Tongue (tissue), 2 donors: ENCODE measurements around the gene LEMD1.

DNA sequence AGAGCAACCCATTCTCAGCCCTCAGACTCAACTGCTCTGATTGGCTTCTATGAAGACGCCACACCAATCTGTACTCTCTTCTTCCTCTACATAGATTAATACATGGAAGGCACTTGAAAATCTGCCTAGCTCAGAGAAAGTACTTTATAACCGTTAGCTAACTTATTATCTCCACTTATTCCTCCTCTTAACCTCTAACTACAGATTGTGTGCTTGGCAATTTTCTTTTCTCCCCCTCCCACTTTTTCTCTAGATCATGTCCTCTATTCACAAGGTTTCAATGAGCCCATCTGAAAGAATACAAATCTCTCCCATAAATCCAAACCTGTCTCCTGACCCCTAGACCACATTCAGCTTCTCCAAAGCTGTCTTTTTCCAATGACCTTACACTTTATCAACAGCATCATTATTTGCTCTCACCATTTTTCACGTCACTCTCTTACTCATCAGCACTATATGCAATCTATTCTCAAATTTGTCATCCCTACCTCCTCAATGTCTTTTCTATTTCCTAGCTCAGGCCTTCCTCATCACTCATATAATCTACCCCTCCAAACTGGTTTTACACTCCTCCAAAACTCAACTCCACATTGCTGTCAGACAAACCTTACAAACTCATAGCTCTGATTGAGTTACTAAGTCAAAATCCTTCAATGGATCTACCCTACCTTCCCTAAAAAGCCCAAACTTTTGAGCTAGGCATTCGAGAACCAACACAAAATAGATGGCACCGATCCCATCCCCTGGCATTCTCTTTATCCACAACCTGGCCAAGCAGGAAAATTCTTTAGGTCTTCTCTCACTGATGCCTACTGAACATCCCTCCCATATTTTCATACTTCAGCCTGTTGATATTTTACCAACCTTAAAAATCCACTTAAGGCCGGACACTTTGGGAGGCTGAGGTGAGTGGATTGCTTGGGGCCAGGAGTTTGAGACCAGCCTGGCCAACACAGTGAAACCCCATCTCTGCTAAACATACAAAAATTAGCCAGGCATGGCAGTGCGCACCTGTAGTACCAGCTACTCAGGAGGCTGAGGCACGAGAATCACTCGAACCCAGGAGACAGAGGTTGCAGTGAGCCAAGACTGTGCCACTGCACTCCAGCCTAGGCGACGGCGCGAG lies 1.8 kb downstream of the RBBP5 start:
- RAMPAGE, long total RNA, result no peak

DNA sequence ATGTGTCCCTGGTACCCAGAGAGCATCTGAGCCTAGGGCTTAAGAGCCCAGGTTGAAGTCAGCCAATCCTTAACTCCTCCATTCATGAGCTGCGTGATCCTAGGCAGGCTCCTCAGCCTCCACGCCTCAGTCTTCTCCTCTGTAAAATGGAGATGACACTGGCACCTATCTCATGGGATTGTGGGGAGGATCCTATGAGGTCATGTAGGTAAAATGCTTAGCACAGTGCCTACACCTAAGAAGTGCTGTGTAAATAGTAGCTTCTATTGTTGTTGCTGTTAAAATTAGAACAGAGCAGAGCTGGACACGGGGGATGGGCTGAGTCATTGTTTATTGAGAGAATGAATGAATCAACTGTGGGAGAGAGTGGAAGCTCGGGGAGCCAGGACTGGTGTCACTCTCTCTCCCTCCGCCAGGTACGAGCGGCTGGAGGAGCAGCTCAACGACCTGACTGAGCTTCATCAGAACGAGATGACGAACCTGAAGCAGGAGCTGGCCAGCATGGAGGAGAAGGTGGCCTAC lies 43.0 kb downstream of the TMCC2 start:
- RAMPAGE, long total RNA, result no peak

GRCh38 chr1:205343691-205344709 lies 12.7 kb downstream of the KLHDC8A start:
- RAMPAGE, long total RNA, result no peak

DNA sequence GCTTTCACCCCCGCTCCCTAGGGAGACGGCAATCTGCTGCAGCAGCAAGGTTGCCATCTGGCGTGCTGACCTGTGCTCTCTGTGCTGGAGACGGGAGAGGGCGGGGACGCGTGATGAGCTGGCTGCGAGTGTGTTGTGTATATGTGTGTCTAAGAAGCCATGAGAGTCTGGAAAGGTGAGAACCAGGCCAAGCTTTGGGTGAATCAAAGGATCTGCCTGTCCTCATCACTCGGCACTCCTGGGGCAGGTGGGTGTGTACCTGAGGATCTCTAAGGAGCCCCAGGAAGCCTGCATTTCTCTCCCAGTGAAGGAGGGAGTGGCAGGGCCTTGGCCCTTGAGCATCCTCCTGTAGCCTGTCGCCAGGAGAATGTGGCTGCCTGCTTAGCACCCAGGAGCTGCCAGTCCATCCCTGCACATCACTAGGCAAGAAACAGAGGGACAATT lies 4.2 kb downstream of the KLHDC8A start:
- RAMPAGE, long total RNA, result no peak

- RAMPAGE, long total RNA, result no peak
These were observed at the start of gene LEMD1 for GRCh38 chr1:205421584-205422471. LEMD1 (minus strand) TSS chr1:205422056.

GRCh38 chr1:205448732-205449593 lies 6.9 kb downstream of the BLACAT1 start:
- RAMPAGE, long total RNA, result no peak

GRCh38 chr1:205543247-205544445 lies 25.2 kb upstream of the MFSD4A start:
- RAMPAGE, long total RNA, result no peak

DNA sequence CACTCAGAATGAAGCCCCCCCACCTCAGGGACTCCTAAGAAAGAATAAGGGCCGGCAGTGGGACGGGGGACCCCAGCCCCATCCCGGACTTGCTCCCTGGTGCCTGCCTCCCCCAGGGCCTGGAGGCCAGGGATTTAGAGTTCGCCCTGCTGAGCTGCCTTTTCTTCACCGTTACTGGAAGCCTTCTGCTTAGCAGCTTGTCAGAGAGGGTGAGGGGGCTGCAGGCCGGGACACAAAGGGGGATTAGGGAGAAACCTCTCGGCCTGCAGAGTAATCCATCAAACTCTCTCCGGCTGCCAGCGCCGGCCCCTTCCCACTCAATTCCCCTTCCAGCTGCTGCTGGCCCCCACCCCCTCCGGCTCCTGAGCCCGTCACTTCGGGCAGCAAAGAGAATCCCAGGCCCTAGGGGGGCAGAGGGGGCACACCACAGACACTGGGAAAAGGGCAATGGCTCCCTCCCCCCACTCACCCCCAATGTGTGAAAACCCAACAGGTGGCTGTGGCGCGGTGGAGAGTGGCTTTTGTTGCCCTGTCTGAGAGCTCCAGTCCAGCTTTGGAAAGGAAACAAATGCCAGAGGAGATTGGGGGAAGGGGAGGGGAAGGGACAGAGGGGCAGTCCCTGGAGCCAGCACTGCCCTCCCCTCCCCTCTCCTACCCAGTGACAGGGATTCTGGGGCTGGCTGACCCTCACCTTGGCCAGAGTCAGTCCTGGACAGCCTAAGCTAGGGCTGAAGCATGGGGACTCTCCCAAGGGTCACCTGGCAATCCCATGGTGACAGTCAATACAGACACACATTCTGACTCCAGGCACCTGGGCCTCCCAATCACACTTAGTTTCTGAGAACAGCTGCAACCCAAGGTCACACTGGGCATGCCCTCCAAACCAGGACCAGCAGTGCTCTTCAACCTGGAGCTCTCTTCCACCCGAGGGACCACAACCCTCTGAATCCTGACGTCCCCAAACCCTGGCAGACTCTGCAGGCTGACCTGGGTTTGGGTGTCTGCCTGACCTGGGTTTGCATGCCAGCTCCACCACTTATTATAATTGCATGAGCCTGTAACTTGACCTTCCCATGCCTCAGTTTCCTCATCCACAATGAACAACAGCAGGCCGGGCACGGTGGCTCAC lies 9.5 kb downstream of the SLC45A3 start:
- RAMPAGE, long total RNA, result no peak

DNA sequence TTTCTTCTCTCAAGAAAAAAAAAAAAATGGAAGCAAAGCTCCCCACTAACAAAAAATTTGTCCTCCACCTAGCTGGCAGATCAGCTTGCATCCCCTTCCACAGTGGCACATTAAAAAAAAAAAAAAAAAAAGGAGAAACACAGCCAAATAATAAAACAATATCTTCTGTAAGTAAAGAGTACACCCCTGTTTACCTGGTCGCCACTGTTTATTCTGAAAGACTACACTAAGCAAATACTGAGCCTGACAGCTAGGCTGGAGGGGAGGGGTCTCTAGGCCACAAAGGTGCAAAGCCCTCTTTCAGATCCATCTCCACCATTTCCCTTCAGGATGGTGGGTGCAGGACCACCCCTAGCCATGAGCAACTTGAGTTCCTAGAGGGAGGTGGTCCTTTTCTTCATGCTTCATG lies 22.7 kb upstream of the SLC45A3 start:
- RAMPAGE, long total RNA, result no peak

- RAMPAGE, long total RNA, result no peak
These were observed 33.2 kb upstream of the SLC45A3 start for GRCh38 chr1:205713164-205714191.

DNA sequence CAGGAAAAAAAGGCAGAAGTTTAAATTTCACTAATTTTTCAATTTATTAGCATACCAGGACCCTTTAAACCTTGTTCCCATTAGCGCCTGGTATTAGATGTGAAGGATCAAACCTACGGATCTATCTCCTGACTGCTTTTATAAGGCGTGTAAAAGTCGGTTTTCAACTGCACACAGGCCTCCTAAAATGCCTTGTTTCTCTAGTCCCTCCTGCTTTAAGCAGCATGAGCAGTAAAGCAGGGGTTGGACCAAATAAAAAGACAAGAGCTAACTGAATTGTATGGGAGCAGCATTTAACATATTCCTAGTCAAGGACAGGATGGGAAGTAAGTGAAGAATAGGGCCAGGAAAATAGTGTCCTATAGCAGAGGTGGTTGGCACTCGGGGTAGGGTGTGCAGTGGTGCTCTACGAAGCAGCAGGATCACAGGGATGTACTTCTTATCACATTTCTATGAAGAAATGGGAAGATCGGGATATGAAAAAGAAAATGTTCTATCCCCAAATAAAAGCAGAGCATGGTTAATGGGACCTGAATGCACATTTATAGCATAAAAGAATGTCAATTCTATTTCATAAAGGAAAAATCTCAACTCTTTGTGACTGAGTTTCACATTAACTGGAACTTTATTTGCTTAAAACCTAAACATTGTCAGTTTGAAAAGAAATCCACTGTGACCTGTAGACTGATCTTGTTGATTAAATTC lies 33.1 kb downstream of the NUCKS1 start:
- RAMPAGE, long total RNA, result no peak

- RAMPAGE, long total RNA, result no peak
These were observed 32.5 kb downstream of the NUCKS1 start for GRCh38 chr1:205717391-205717966.

DNA sequence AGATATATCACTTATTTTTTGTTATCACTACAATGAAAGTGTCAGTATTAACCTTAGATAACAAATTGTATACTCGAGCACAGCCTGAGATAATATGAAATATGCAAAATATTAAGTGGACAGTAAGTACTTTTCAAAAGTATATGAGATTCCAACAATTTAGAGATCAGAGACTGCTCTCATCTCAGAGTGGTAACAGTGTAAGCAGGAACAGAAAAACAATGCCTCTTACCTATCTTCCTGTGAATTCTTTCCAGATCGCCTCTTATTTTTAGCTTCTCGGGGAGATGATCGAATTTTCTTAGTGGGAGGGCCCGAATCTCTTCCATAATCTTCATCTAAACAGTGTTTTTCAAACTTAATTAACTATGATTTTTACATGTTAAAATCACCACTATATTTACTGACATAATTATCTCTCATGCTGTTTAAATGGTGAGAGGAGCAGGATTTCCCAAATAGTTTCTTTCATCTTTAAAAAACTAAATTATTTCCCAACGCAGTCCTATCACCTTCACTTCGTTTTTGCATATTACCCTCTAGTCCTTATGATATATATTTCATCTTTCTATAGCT lies 22.4 kb downstream of the NUCKS1 start:
- RAMPAGE, long total RNA, result no peak

DNA sequence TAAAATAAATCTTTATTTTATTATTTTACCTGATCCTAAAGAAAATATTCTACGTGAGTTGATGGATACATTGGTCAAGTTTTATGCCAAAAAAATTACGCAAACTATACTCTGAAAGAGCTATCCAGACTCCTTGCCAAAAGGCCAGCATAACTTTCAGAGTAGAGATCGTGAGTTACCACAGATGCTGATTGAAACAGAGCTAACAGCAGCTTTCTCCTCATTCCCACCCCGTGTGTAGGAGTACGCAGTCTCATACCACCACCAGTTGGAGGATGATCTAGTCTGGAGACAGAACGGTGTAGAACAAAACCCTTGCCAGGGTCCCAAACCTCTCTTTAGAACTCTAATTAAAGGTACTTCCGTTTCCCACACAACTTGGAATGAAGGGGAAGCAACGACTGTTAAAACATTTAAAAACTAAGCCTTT lies 1.6 kb downstream of the NUCKS1 start:
- RAMPAGE, long total RNA, result no peak

- RAMPAGE, long total RNA, result no peak
These were observed 212 bp upstream of the NUCKS1 start for GRCh38 chr1:205750297-205750491.

DNA sequence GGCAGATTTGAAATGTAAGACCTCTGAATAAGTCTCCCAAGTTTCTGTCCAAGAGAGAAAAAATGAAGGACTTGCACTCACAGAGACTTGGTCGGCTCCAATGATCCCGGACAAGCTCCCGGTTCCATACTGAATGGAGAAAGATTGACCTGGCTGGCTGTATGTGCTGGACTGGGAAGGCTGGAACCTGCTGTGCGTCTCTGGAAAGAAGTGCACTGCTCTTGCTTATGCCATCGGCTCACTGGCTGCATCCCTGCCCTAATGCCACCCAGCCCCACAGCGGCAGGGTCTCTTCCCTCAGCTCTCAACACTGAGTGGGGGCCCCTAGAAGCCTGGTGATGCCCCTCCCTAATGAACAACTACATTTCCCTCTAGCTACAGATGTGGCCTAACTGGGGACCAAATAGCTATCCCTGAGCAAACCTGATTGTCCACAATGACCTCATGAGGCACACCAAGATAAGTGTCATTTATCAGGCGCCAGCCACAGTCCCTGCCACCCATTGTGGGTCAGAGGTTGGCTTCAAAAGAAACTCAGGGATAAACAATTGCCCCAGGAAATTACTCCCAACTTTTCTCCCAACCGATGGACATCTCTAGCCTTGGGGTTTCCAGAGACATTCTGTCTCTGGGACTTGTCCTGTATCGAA lies 2.6 kb downstream of the CTSE start:
- RAMPAGE, long total RNA, result no peak

- RAMPAGE, long total RNA, result no peak
These were observed 697 bp downstream of the RHEX start for GRCh38 chr1:206053671-206054068.

- RAMPAGE, long total RNA, result no peak
These were observed 8.8 kb upstream of the IKBKE start for GRCh38 chr1:206461170-206462123.

DNA sequence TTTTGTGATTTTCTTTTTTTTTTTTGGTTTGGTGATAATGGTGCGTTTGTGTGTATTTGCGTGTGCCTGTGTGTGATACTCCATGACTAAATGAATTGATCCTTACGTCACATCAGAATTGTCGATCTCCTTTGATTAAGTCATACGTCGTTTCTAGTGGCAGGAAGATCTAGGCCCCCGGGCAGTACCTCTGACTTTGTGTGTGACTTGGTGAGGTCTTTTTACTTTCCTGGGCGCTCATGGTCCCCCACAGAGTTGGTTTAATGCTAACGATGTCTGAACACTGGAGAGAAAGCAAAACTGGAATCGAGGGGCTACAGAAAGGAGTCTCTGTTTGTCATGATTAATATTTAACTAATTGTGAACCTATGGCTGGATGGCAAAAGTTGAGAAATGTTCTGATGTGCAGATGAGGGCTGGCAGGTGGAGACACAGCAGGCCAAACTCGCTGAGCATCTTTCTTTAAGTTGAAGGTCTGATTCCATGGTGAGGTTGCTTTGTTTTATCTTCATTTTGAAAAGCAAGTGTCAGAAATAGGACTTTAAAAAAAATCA lies 2.5 kb downstream of the RASSF5 start:
- RAMPAGE, long total RNA, result no peak

- RAMPAGE, long total RNA, result no peak
These were observed 5.3 kb downstream of the RASSF5 start for GRCh38 chr1:206512516-206513188.